Parotid gland (tissue), 1 donor: ENCODE measurements around the genes PSAP and FAM149B1.

DNA sequence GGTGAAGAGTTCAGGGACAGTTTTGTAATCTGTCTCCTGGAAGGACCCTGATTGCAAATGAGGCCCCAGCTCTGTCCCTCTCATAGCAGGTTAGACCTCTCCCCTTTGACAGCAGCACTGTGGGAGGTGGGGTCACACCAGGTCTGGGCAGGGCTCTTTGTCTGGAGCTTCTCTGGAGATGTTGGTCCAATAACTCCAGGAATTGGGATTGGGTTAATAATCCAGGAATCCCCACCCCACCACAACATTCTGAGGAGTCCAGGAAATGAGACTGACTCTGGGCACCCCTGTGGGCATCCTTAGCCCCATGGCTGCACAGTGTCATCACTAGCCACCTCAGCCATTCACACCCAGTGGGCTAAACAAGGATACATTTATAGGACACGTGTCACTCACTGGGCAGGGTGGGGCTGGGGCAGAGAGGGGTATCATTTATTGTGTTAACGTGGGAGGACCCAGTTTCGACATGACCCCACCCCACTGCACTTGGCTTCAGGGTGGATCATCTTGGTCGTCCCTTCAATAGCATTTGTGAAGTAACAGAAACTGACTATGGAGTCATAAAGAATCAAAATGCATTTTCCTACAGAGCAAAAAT, 23.8 kb upstream of the C10orf105 start:
- PRO-cap, result no peak

- PRO-cap, result no peak
Observed at GRCh38 chr10:71761857-71762636, 11.3 kb downstream of the VSIR start.

DNA sequence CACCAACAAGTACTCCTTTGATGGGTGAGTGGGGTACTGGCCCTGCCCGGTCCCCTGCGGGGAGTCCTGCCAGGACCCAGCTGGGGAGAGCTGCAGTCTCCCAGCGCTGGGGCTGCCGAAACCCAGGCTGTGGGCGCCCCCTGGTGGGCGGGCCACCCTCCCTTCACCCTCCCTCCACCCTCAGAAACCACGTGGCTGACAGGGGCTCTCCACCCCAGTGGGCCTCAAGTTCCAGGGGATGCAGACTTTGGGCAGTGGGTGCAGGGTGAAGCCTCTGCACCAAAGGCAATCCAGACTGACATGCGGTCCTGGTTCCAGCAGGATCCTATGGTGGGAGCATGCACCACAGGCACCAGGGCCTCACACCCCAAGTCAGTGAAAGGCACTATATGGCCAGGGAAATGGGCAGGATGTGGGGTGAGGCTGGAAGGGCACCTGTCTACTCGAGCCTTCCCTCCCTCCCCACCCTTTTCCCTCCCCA, 38.7 kb upstream of the VSIR start:
- PRO-cap, result no peak

DNA sequence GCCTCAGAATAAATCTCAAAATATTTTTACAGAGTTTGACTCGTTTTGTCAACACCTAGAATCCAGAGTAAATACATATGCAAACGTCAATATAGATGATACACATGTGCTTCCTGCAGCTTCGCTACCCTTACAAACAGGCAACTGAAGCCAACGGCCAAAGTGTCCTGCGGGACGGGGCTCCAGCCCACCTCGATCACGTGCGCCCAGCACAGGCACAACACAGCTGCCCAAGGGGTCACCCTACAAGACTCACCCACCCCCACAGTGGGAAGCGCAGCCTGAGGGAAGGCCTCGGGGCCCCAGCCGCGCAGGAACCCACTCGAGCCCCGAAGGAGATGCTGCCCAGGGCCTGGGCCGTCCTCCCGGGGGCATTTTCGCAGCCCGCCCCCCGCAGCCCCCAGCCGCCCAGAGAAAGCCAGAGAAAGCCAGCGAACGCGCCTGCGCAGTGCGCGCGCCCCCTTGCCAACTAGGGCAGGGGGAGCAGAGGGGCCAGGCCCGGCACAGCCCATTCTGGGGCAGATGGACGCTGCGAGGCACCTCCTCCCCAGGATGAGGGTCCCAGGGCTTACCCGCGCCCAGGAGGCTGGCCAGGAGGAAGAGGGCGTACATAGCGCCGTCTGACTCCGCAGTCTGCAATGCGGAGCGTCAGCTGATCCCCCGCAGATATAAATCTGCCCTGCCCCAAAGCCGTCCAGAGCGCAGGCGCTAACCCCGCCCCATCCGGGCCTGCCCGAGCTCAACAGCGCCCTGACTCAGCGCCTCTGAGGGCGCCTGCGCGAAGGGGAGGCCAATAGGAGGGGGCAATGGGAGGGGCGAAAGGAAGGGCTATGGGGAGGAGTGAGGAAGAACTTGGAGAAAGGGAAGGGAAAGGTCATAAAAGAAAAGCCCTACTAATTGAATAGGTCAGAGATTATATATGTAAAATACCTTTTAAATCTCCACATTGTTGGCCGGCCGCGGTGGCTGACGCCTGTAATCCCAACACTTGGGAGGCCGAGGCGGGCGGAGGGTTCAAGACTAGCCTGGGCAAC, at the start of gene PSAP:
TSS of gene PSAP (minus strand) at position 642 of the 1,034 bp plus-strand sequence.
- PRO-cap, result bidirectional peak, plus-strand start at position 856 of the sequence, minus-strand start at position 640 of the sequence

DNA sequence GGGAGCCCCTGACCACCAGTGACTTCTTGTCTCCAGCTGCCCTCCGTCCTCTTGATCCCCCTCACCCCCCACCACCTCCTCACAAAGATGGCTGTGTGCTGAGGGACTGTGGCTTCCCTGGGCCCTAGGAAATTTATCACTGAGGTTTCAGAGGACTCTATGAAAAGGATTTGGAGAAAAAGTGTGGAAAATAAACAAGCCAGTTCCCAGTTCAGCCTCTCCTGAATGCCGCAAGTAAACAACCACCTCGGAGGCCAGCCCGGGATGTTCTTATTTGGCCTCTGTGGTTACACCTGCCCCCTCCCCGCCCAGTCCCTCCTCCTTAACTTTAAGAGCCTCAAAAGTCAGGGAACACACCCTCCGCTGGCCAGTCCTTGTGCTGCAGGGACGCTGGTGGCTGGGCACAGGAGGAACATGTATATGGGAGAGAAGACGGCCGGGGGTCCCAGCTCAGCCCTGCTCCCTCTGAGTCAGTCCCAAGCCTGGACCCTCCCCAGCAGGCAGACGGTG, 6.0 kb downstream of the CHST3 start:
- PRO-cap, result no peak

DNA sequence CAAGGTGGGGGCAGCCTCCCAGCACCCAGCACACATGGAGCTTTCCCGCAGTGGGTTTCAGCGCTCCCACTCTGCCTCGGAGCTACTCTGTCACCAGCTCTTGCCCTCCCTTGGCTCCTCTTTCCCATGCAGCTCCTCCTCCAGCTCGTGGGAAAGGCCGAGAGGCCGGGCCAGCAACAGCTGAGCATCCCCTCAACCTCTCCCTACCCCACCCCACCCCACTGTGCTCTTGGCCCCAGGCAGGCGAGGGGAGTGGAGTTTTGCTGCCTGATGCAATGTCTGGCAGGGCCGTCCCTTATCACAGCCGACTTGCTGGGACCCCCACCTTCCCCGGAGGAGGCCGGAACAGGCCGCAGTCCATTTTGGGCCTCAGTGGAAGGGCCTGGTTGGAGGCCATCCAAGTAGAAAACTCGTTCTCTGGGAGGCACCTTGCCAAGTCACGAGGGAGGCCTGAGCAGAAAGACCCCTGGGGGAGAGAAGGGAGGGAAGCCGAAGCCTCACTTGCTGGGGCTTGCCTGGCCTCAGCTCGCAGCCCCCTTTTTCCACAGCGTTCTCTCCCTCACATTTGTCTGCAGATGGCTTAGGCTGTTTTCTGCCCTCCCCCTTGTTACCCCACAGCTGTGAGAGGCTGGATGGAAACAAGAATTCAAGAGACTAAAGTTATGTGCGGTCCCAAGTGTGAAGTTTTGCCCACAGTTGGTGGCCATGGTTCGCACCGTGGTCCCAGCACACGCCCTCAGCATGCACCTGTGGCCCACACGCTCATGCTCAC, 35.3 kb downstream of the CHST3 start:
- PRO-cap, result no peak

DNA sequence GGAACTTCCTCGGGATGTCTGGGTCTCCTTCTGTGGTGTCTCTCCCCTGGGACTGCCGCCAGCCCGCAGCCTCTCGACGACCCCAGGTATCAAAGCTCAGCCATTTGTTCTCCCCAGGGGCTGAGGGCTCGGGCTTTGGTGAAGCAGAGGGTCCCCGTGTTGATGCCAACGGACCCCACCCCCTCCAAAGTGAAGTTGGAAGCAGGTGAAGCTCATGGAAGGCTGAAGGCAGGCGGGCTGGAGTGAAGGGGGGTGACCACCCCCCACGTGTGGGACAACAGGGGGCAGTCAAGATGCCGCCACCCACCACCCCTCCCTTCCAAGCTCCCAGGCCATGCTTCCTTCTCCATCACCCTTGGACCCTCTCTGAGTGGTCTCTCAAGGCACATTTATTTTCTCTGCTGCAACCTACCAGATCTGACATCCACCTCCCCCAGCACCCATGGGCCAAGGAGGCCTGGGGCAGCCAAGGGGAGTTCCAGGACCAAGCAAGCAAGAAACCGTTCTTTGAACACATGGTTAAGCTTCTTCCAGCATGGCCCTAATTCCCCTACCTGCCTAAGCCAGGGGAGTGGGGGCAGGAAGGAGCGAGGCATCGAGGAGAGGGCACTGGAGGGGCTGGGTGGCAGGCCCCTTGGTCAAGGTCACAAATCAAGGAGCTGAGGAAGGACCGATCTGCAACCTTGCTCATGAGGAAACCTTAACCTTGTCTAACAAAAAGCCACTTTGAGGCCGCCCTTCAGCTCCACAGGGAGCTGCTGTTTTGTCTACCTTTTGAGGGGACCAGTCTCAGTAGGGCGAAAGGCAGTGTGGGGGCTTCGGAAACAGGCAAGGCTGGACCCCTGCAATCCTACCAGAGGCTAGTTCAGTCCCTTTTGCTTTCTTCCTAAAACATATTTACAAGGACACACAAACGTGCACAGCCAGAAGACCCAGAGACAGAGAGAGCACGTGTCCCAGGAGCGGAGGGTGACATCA, 28.6 kb downstream of the SPOCK2 start:
- PRO-cap, result no peak

DNA sequence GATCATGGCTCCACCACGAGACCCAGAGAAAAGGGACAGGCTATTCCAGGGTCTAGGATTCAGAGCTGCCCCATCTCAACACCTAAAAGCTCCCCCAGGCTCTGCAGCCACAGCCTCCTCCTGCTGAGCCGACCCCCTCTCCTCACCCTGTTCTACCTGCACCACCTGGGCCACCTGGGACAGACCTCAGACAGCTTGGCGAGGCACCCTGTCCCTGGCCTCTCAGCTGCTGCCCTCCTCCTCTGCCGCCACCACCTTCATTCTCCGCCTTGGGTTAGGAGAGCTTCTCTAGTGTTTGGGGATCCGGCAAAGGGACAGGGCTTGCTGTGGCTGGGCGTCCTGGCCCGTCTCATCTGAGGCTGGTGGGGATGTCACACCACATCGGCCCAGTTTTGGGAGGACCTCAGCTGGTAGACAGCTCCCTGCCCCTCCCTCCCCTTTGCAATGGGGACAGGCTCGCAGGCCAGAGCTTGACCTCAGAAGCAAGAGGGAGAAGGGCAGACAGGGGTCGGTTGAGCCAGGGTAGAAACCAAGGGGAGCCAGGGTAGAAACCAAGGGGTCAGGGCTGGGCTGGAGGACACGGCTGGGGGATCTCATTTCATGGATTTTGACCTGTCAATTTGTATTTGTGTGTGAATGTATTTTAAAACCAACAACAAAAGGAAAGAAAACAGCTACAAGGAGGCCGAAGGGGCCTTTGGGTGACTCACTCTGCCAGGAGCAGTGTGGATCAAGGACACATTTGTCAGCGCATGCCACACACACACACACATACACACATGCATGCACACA, 26.4 kb downstream of the SPOCK2 start:
- PRO-cap, result no peak

GRCh38 chr10:72063595-72064358, 24.6 kb downstream of the SPOCK2 start:
- PRO-cap, result no peak

GRCh38 chr10:72069077-72069407, 19.3 kb downstream of the SPOCK2 start:
- PRO-cap, result no peak

GRCh38 chr10:72069408-72069794, 18.9 kb downstream of the SPOCK2 start:
- PRO-cap, result no peak

DNA sequence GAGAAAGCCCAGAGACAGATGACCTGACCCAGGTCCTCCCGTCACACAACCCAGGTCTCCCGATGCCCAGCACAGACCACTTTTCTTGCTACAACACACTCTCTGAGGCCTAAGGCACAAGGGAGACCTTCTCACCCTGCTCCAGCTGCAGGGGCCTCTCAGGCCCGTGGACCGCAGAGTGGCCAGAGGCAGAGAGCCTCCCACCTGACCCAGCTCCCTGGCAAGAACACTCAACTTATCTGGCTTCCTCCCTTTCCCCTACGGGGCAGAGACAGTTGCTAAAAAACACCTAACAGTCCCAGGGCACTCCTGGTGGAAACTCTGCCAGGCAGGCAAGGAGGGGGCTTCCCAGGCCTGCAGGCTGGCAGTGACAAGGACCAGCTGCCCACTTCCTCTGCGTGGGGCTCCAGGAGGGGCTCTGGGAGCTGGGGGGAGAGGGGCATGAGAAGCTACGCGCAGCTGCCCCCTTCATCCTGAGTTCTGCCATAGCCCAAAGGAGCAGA, 14.7 kb downstream of the SPOCK2 start:
- PRO-cap, result no peak

DNA sequence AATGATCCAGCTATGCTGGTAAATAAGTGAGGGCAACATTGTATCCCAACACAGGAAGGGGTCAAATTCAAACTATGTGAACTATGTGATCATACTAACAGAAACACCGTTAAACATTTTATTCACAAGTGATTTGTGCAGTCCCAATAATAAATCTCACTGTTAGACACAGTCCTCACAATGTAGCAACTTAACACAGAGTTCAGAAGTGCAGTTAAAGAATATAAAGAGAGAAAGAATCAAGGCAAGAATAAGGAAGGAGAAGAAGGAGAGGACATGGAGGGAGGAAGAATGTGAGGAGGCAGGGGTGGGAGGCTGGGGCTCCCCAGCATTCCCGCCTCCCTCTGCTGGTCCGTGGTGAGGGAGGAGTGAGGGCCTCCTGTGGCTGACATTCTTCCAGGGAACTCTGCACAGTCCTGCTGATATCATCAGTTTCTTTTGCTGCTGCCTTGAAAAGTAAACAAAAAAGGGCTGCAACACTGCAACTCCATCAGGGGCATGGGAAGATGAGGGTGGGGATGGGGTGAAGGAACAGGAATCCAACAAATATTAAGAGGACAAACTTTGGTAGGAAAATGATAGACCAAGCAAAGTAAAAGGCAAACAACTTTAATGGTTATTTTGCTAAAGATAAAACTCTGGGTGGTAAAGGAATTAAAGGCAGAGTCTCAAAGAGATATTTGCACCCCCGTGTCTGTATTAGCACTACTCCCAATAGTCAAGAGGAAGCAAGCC, 7.7 kb upstream of the SPOCK2 start:
- PRO-cap, result no peak

- PRO-cap, result no peak
Observed at GRCh38 chr10:72212952-72213501, 2.8 kb upstream of the ANAPC16 start.

DNA sequence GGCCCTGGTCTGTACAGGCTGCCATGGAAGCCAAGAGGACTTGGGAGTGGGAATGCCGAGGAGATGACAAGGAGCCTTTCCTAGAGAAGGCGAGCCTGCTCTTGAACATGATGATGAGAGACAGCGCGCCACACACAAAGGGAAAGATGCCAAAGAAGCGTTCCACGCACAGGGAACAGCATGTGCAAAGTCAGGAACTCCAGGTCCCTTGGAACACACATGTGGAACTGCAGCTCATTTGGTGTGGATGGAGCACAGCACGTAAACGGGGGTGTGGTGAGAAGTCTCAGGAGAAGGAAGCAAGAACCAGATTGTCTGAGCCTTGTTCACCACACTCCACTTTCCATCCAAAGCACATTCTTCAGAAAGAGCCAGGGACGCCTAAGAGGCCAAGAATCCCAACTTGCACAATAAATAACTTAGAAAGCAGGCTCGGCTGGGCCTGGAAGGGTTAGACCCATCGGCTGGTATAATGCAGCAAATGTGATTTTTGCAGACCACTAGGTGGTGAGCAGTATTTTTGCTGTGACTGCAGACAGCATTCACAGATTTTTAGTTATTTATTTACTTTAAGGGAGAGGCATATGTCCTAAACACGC, 27.7 kb upstream of the ASCC1 start:
- PRO-cap, result no peak

GRCh38 chr10:72763071-72763745, 71.3 kb downstream of the MCU start:
- PRO-cap, result no peak

DNA sequence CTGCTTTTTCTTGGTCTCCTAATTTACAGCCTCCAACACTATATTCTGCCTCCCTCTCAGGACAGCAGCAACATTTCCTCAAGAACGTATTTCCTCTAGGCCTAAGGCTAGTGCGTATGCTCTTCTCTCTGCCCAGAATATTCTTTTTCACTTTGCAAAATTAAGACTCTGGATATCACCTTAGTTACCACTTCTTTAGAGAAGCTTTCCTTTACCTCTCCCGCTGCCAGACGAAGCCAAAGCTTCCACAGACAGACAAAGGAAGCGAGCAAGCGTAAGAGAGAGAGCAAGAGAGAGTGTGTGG, 64.2 kb downstream of the P4HA1 start:
- PRO-cap, result no peak

DNA sequence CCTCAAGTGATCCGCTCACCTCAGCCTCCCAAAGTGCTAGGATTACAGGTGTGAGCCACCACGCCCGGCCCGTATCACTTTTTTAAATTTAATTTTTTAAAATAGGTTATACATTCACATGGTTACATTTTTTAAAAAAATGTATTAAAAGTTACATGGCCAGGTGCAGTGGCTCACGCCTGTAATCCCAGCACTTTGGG, 10.6 kb downstream of the ECD start:
- PRO-cap, result no peak

DNA sequence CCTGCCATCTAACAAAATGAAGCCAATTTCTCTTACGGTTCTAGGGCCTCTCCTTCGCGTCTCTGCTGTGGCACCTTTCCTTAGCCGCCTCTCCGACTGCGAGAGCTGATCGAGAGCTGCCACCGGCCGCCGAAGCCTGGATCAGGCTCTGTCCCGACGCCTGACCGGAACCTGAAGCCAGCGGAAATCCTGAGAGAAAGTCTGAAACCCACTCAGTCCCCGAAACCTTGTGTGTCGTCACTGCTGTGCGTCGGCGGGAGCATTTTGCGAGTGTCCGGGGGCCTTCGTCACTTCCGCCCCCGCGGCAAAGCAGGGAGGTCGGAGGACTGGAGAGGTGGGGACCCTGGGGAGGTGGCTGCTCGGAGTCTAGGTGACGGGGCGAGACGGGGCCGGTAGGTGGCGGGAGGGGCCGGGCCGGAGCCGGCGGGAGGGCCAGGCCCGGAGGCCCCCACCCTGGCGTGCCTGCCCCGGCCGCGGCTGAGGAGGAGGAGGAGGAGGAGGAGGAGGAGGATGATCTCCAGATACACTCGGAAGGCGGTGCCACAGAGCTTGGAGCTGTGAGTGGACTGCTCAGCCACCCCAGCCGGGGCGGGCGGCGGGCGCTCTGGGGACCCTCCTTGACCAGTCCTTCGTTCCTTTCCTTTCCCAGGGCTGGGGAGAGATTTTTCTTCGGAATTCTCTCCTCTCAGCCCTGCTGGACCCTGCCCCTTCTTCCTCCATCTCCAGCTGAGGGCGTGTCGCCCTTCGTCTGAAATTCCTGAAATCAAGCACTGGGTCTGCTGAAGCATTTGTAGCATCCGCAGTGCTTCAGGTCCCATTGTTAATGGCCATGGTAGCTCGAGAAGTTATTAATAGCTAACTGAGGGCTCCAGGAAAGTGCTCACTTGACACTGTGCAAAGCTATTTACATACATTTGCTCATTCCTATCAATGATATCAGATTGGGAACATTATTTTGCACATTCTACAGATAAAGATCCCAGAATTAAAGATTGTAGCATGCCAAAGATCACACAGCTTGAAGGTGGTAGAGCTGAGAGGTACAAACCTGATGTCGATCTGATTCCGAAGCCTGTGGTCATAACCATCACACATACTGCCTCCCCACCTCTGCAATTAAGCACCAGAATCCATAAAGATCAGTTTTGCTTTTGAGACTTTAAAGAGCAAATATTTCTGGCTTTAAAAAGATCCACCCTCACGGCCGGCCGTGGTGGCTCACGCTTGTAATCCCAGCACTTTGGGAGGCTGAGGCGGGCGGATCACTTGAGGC, at the start of gene FAM149B1:
TSS of gene FAM149B1 (plus strand) at position 290 of the 1,273 bp plus-strand sequence.
- PRO-cap, result bidirectional peak, plus-strand start at position 369 of the sequence, minus-strand start at position 179 of the sequence; unidirectional peak, minus-strand start at position 759 of the sequence

DNA sequence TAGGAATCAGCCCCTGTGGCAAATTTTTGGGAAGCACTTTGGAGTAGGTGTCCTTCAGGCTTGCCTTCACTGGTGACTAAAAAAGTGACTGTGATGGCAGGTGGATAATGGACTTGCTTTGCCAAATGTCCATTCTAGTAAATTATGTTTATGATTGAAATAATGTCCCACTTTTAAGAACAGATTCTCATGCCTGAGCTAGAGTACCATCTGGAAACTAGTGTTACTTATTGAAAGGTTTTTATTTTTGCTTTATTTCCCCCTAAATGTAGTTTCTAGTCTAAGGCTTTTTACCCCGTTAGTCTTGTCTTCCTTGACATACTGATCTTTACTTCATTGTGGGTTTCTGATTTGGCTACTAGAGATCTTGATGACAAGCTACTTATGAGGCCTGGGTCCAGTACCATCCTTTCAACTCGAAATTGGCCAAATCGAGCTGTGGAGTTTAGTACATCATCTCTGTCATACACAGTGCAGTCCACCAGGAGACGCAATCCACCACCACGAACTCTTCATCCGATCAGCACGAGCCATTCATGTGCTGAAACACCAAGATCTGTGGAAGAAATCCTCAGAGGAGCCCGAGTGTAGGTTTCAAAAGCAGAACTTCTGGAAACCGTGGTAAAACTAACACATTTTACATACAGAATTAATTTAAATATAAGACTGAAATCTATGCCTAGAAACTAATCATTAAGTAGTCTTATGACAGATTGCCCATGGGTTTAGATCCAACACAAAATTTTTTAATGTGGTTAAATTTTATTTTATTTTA, 14.3 kb downstream of the DNAJC9 start:
- PRO-cap, result no peak